Cerebral cortex (tissue), 2 donors: ENCODE measurements around a stretch of chr17.

DNA sequence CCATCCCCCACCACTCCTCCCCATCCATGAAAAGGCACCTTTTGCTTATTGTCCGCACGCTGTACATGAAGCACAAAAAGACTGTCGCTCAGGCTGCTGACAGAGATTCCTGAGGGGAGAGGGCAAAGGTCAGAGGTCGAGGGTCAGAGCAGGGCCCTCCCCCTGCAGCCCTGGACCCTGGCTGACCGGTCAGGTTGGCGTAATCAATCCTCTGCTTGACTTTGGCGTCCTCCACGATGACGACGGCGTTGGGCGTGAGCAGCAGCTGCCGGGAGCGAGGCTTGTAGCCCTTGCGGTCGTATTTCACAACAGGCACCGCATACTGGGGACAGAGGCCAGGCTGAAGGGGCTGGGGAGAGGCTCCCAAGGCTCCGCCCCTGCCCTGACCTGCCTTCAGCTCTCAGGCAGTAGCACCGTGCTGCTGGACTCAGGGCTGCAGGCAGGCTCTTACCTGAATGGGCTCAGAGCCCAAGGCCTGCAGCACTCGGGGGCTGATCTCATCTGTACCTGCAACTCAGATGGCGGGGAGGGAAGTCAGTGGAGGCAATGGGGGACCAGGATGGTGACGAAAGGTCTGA, 11.9 kb upstream of the CRK start:
- PRO-cap, 2 experiments, result no peak in any of the 2 experiments

DNA sequence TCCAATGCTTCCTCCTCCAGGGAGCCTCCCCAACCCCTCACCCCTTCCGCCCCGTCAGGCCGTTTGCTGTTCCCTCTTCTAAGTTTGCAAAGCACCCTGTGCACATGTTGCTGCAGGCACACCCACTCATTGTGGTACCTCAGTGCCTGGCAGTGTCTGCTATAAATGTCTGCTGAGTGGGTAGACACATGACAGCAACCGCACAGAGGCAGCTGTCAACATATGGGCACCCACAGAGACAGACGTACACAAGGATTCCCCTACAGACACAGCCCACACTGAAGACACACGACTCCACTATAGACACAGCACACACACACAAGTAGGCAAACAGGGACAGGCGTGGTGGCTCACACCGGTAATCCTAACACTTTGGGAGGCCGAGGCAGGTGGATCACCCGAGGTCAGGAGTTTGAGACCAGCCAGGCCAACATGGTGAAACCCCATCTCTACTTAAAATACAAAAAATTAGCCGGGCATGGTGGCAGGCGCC, 17.8 kb upstream of the CRK start:
- PRO-cap, 2 experiments, result no peak in any of the 2 experiments

- PRO-cap, 2 experiments, result no peak in any of the 2 experiments
These were observed 3.5 kb downstream of the MYO1C start for GRCh38 chr17:1488936-1489410.

GRCh38 chr17:1491472-1492495, 702 bp downstream of the MYO1C start:
- PRO-cap, 2 experiments, result peak in 1 of 2 experiments; most common plus-strand start chr17:1491821 (in 1); most common minus-strand start chr17:1491678 (in 1)

- PRO-cap, 2 experiments, result no peak in any of the 2 experiments
These were observed 6.9 kb downstream of the INPP5K start for GRCh38 chr17:1509502-1509877.

- PRO-cap, 2 experiments, result no peak in any of the 2 experiments
These were observed 17.2 kb downstream of the PITPNA start for GRCh38 chr17:1545199-1545945.

DNA sequence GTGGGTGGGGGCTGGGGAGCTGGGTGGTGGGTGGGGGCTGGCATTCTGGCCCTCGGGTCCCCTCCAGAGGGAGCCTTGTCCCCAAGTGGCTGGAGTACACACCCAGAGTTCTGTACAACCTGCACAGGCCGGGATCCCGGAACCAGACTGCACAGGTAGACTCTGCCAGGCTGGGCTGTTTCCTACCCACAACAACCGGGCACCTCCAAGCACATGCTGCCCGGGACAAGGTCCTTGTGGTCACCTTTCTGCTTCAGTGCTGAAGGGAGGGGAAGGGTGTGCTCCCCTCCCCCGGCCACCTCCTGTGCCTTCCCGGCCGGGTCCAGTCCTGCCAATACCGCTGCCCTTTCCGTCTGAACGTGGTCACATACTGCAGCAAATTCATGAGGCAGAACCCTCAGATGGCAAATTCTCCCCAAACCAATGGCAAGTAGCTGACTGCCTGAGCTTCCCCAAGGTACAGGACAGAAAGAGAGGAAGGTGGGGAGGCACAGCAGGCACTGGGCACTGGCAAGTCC, 23.0 kb downstream of the SLC43A2 start:
- PRO-cap, 2 experiments, result no peak in any of the 2 experiments

DNA sequence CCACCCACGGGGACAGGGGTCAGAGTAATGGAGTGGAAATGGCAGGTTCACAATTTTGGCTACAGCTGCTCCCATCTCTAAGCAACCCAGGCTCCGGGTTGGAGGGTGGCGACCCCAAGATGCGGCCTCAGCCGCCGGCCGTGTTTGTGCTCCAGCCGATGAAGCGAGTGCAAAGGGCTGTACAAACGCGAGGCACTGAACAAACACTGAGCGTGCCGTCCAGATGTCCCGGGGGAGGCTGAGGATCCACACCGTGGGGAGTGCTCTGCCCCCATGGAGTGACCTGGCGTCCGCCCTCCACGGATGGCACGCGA, 22.2 kb downstream of the SLC43A2 start:
- PRO-cap, 2 experiments, result no peak in any of the 2 experiments

DNA sequence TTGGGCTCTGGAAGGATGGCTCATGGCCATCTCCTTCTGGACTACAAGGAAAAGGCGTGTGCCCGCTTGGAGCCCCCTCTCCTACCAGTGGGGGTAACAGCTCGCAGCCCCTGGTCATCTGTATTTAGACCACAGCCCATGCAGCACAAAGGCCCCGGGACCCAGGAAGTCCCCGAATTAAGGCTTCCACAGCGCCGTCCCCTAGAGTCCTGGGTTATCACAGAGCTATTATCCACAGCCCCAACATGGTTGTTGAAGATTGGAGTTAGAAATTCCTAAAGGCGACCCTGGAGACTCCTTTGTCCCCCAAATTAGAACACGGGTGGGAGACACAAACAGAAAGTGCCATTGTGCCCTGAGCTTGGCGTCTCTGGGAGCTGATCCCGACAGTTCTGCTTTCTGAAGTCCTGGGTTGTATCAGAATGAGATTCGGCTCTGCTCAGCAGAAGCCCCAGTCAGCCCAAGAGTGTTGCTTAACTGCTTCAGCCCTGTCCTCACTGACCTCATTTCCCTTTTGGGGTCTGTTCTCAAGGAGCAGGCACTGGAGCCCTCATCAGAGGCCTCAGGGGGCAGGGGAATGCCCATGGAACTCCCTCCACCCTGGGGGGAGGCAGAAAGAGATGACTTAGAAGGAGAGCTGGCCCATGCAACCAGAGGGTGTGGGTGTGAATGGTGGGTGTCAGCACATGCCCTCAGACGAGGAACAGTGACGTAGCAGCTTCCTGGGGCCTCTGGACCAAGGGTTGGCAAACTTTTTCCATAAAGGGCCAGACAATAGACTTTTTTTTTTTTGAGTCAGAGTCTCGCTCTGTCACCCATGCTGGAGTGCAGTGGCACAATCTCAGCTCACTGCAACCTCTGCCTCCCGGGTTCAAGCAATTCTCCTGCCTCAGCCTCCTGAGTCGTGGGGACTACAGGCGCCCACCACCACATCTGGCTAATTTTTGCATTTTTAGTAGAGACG, 21.4 kb downstream of the SLC43A2 start:
- PRO-cap, 2 experiments, result peak in 1 of 2 experiments; most common plus-strand start position 553 of the sequence (in 1); most common minus-strand start position 419 of the sequence (in 1)

- PRO-cap, 2 experiments, result no peak in any of the 2 experiments
These were observed 2.3 kb downstream of the SLC43A2 start for GRCh38 chr17:1626199-1626898.

GRCh38 chr17:1630800-1631065, 2.1 kb upstream of the SLC43A2 start:
- PRO-cap, 2 experiments, result no peak in any of the 2 experiments

GRCh38 chr17:1648066-1649087, 1.3 kb downstream of the RILP start:
- PRO-cap, 2 experiments, result peak in 1 of 2 experiments; most common minus-strand start chr17:1648995 (in 1)

DNA sequence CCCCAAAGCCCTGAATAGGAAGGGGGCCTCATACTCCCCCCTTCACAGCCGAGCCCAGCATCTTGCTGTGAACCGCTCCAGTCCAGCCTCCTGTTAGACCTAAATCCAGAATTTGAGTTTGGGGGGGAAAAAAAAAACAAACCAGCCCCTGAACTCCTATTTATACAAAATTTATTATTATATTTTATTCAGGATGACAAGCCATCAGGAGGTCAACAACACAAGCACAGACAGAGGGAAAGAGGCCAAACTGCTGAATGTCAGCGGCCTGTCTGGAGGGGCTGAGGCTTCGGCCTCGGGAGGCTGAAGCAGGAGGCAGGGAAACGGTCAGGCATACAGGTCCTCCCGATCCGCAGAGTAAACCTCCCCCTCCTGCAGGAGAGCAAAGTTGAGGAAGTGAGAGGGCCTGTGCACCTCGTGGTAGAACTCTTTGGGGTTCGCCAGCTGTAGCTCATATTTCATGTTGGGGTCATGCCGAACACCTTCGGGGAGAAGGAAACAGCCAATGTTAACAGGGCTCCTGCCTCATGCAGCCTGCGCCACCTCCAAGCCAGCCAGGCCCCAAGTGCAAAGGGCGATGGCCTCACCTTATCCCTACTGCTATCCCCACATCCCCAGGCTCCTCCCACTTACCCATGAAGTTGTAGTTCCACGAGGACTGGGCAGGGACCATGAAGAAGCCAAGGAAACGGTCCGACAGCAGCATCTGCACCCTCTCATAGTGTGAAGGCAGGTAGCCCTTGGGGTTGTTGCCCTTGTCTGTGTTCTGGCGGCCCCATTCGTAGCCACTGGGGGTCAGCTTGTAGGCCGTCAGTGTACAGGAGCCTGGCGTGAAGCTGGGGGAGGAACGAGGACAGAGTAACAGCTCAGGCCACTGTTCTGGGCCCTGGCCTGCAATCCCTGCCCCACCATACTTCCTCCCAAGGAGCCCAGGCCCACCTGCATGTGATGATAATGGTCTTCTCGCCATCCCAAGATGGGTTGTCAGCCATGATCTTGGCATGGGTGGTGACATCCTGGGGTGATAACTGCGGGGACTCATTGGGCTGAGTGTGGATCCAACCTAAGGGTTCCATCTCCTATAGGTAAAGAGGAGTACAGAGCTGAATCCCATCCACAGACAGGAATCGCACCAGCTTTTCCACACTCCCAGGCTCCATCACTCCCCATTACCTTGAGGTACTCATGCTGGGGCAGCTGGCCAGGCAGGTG, 1.2 kb upstream of the RILP start:
- PRO-cap, 2 experiments, result no peak in any of the 2 experiments

- PRO-cap, 2 experiments, result no peak in any of the 2 experiments
These were observed 626 bp downstream of the RPA1 start for GRCh38 chr17:1830334-1830928.

GRCh38 chr17:1977460-1977955, 47.6 kb downstream of the RTN4RL1 start:
- PRO-cap, 2 experiments, result peak in 1 of 2 experiments; most common plus-strand start chr17:1977895 (in 1); most common minus-strand start chr17:1977699 (in 1)

DNA sequence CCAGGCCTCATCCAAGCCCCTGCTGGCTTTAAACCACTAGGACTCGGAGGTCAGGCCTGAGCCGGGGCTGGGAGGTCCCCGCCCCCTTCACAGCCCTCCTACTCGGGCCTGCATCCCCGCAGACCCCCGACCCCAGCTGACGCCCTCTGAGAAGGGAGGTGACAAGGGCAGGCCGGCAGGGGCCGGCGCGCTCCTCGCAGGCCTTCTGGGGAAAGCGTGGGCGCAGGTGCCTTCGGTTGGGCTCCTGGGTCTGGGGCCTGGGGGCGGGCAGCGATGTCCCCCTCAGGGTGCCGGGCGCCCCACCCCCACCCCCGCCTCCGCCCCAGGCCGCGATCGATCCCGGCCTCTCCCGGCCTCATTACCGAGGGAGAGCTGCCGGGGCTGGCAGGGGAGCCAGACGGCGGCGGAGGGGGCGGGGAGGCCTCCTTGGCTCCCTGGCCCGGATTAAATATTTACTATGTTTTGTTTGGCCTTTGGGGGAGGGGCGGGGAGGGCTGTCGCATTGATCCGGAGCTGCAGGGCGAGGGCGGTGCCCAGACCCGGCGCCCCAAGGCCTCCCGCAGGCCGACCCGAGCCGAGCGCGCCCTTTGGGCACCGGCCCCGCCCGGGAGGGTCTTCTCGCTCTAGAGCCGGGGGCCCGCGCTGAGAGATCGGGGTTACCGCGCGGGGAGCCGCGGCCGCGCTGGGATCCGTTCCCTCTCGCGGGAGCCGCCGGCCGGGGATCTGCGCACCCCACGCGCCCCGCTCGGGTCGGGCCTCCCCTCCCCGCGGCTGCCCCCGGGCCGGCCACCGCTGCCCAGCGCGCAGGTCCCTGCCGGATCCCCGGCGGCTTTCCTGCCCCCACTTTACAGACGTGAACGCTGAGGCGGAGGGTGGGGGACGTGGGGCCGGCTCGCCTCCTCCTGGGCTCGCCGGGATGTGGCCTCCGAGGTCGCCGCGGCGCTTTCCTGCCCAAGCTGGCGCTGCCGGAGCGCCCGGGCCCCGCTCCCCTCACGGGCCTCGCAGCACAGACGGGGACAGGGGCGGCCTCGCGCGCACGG, 27.1 kb downstream of the RTN4RL1 start:
- PRO-cap, 2 experiments, result no peak in any of the 2 experiments

GRCh38 chr17:2018289-2019481, 6.4 kb downstream of the RTN4RL1 start:
- PRO-cap, 2 experiments, result peak in 1 of 2 experiments; most common plus-strand start chr17:2018875 (in 1); most common minus-strand start chr17:2018727 (in 1)

DNA sequence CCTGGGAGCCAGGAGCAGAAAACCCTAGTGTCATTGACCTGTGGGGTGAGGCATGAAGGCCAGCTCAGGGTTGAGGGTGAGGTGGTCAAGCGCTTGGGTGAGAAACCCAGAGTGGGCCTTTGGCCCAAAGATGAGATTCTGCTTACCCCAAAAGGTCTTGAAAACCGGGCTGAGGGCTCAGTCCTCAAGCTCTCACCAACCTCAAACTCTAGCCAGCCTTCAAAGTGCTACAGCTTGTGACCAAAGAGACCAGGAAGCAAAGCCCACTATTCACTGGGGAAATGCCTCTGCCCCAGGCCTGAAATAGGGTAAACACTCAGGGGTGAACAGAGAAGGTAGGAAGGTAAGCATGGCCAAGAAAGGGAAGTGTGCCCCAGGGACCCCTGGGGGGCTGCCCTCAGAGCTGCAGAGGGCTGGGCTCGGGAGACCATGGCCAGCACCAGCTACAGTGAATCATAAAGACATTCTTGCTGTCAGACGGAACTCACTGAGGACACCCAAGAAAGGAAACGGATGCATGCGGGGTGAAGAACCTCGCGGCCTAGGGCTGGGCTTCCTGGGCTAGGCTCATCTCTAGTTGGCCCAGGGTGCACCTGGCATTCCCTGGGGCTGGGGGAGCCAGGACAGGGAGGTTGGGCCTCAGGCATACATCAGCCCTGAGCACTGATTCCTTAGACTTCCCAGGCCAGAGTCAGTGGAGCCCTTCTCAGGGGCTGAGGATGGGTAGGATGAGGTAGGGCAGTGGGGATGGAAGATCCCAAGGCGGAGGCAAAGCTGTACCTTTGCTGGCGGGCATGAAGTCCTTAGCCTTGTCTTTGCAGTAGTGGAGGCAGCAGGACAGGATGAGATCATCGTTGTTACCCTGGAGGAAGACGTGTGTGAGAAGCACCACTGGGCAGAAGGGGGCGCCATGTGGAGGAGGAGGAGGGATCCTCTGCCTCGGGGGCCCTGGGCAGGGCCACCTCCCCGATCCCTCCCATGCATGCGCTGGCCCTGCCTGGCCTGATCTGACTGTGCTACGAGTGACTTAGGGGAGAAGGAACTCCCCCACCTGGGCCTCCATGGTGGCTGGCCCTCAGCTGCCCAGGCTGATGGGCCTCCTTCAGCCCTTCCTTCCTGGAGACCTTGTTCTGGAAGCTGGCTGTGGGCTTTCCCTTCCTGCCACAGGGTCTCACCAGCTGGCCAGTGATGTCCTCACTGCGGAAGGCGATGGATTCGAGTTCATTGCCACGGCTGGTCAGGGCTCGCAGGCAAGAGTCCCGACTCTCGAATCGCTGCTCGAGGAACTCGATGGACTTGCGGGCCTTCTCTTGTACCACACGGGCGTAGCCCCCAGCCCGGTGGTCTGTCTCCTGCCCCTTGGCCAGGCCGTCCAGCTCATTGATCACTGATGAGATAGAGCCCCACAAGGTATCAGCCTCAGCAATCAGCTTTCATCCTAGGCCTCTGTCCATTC, 9.9 kb downstream of the HIC1 start:
- PRO-cap, 2 experiments, result no peak in any of the 2 experiments

DNA sequence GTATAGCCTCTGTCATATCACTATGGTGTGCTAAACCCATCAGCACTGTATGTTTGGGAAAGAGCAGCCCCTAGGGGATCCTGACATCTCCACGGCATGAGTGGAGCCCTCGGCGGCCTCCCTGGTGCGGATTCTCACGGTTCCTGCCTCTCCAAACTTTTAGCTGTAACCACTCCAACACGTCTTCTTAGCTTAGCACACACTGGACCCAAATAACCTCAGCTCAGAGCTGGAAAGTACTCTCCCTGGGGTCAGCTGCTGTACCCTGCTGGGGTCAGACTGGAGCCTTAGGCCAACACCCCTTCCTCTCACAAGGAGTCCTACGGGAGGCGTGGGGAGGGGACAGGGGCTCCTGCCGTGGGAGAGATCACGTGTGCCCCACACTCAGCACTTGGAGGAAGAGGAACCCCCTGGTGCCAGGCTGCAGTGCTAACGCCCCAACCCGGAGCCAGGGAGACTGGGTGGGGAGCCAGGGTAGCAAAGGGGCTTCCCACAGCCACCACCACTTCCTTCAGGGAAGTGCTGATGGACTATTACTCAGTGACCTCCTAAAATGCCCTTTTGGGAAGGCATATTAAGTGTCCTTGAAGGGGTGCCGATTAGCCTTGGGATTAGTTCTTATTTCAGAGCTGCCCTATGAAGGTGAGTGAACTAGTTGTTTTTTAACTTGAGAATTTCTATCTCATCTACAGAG, 124.0 kb downstream of the HIC1 start:
- PRO-cap, 2 experiments, result no peak in any of the 2 experiments

- PRO-cap, 2 experiments, result no peak in any of the 2 experiments
These were observed 122.1 kb downstream of the SMG6 start for GRCh38 chr17:2181203-2182216.